Neural progenitor cell (in vitro differentiated cells): ENCODE data around the gene COPS8.

DNA sequence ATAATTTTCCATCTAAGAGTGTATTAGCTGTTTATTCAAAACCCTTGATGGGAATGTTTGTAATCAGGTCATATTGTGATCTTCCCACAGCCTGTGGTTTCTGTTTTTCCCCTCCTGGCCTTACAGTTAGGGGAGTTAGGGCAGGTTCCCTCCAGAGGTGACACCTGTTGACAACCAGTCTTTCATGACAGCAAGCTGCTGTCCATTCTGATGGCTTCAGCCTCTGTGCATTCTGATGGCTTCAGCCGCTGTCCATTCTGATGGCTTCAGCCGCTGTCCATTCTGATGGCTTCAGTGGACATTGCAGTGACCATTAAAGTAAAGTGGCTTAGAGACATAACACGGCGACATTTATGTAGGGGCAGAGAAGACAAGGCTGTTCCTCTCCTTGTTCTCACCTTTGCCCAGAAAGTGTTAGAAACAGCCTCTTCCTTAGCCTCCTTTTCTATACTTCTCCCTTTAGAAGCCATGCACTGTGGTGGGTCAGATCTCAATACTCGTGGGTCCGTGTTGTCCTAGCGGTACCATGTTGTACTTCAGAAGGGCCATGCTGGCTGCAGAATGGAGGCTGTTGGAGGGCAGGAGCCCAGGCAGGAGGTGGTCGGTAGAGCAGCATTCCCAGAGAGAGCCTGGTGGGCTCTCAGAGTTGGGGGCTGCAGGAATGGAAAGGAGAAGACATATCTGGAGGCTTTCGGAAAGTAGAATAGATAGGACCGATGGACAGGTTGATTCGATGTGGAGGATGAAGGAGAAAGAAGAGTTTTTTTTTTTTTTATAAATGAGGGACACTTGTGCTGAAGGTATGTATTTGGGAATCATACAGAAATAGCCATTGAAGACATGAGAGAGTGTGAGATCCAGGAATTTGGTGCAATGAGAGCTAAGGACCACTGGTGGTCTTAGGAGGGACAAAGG, 327.9 kb downstream of the GBX2 start:
- RAMPAGE, long total RNA = no peak

DNA sequence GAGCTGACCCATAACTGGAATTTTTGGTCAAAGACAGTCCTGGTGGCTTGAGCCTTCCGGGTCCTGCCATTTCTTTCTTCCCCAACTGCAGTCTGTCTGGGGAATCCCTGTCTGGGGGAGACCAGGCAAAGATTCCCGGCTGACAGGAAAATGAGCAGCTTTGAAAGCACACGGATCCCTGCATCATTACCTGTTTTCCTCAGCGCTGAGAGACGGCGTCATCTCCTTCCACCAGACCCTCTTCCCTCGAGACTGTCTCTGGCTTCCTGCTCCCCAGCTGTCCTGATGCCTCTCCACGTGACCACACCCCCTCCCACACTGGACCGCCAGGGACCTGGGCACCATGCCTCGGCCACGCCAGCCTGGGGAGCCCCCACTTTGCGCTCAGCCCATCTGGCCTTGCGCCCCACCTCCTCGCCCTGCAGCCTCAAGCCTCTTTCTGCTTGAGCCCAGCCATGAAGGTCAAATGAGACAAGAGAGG, 3.8 kb downstream of the IQCA1 start:
- RAMPAGE, long total RNA = no peak

GRCh38 chr2:236731853-236732641, 162.4 kb downstream of the ACKR3 start:
- RAMPAGE, long total RNA = no peak

- RAMPAGE, long total RNA = no peak
These were observed 184.0 kb downstream of the ACKR3 start for GRCh38 chr2:236753501-236754125.

DNA sequence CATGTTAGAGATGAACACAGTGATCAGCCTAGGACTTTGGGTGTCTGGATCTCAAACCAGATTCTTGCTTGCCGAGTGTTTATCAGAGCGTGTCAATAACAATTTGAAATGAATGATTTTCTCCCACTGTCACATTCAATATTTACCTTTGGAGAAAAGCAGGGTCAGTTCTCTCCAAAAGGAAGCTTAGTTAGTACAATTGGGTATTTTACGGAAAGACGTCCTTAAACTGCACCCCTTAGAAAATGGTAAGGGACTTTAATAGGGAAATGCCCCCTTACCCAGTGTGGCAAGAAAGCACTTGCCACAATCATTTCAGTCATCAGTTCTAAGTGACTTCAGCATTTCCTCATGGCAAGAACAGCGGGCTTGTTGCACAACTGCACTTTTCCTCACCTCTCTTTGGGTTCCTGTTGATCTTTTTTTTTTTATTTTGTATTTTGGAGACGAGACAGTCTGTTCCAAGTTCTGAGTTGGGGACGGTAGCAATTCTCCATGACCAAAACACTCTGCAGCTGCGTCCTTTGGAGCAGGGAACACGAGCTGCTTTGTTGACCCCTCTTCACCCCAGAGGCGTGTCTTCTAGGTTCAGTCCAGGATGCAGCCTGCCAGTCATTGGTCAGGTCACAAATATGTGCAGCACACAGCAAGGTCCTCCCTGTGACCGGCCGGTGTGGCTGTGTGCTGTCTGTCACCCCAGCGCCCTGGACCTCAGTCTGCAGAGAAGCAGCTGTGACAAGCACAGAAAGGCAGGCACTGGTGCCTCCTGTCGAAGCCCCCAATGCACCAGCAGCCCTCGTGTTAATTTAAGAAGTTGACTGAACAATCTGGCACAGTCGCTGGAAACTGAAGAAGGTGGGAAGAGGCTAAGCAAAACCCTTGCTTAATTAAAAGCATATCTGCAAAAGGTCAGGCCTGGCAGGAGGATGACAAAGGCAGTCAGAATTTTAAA, 97.0 kb upstream of the COPS8 start:
- RAMPAGE, long total RNA = no peak

DNA sequence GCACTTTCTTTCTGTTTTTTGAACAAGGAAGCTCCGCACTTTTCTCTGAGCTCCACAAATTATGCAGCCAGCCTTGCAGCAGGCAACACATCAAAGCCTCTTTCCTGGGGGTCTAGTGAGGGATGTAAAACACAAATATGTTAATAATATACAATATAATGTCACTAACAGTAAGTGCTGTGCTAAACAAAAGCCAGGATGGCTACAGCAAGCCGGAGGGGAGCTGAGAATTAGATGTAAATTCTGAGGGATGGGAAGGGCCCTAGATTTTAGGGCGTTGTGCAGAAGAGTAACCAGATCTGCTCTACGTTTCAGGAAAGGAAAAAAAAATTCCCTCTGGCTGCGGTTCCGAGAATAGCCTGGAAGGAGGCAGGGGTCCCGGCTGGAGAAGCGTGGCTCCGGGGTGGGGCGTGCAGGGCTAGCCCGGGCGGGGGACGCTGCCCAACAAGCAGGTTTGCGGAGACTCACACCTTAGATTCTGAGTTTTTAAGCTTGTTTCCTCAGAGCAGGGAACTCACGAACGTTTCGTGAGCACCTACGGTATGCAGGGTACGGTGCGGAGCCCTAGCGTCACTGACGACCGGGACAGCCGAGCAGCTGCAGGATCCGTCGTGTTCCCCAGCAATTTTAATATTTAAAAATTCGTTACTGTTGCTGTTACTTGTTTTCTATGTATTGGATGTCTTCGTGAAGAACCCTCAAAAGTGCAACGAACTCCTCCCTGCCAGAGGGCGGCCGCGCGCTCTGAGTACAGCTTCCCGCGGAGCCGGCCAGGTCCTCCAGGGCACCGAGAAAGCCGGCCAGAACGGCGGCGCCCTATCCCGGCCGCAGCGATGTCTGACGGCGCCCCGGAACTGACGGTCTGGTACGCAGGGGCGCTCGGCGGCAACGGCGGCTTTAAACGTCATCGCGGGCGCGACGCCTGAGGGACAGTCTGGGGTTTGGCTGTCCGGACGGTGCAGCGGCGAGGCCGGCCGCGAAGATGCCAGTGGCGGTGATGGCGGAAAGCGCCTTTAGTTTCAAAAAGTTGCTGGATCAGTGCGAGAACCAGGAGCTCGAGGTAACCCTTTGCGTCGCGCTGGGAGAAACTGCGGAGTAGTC, at the start of gene COPS8:
Gene COPS8, plus strand, starts transcription at position 907 of the 1,101 bp plus-strand sequence.
- RAMPAGE, long total RNA = start-site peak on the plus strand centred at position 934 of the sequence, 61 bp wide, 275 and 979 reads in 2 replicates

DNA sequence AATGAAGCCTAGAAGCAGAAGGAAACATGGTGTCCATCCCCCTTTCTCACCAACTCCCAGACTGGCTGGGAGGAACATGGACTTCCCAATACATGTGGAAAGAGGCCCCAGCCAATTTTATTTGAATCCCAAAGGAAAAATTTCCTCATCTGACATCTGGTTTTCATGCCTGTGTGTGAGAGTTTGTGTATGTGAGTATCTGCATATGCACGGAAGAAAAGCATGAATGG, 84.3 kb downstream of the COPS8 start:
- RAMPAGE, long total RNA = no peak

DNA sequence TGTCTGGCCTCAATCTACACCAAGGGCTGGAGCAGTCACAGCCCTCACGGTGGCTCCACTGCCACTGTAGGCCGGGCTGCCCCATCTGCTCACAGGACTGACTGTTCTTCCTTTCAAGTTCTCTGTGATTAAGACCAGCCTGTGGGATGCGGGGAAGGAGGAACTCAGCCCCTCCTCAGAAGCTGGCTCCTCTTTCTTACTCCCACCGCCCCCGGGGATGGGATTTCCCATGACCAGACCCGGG, 106.0 kb downstream of the COPS8 start:
- RAMPAGE, long total RNA = no peak

GRCh38 chr2:237208213-237208716, 122.6 kb downstream of the COPS8 start:
- RAMPAGE, long total RNA = no peak

DNA sequence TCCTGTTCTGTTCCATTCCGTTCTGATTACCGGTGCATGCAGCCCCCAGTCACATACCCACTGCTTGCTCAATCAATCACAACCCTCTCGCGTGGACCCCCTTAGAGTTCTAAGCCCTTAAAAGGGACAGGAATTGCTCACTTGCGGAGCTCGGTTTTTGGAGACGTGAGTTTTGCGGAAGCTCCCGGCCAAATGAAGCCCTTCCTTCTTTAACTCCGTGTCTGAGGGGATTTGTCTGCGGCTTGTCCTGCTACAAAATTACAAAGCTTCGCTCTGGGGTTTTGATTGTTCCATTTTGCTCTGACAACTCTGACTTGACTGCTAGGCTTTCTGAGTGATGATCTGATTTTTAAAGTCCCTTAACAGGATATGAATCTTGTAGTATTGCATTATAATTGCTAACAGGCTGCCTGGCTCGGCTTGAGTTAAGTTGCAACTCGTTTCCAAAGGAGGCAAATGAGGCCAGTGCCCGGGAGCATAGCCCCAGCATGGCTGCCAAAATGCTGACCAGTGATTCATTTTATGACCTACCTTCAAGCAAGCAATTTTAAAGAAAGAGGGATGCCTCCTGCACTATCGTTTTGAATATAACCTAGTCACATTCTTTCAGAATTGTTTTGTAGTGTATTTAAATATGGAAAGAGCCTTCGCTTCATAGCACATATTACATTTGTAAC, 135.5 kb downstream of the COL6A3 start:
- RAMPAGE, long total RNA = no peak

DNA sequence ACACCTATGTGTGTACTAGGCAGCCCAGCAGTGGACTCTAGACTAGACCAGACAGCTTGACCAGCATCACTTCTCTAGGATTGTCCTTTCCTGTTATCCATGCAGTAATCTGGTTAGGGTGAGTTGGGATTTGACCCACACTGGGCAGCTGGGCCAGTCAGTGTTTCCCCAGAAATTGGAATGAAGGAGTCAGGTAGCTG, 117.7 kb downstream of the COL6A3 start:
- RAMPAGE, long total RNA = no peak

GRCh38 chr2:237408023-237409468, 5.4 kb downstream of the COL6A3 start:
- RAMPAGE, long total RNA = no peak

DNA sequence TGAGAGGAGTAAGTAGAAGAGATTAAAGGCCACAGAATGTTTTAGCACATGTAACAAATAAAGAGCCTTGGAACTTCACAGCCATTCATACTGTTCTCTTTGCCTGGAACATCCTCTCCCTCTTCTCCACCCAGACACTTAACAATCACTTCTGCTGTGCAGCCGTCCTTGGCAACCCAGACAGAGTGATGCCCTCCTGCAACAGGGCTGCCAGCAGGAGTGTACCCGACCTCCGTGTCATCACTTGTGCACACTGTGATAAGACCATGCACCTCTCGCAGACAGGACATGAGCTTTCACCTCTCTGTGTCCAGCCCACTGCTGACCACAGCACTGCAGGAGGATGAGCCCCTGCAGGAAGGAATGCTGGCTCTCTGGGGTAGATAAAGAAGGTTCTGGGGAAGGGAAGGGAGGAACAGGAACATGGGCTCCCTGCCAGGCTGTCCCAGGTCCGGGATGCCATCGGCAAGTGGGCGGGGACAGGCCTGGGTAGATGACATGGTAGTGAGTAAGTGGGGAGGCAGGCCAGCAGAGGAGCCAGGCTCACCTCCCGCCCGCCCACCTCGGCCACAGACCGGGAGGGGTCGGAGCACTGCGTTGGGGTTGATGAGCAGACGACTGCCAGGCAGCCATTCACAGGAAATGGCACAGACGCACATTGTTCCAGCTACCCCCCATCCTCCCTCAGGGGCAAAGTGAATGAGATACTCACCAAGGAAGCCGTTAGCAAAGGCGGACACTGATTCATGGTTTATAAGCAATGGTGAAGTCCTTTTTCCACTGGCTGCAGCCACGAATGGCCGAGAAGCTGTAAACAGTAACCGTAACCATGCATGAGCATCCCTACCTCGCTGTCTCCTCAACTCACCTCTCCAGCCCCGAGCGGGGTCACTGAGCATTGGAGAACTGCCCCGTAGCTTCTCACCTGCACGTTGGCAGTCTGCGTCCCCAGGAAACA, 18.7 kb upstream of the COL6A3 start:
- RAMPAGE, long total RNA = no peak

GRCh38 chr2:237446031-237446611, 32.2 kb upstream of the COL6A3 start:
- RAMPAGE, long total RNA = no peak

DNA sequence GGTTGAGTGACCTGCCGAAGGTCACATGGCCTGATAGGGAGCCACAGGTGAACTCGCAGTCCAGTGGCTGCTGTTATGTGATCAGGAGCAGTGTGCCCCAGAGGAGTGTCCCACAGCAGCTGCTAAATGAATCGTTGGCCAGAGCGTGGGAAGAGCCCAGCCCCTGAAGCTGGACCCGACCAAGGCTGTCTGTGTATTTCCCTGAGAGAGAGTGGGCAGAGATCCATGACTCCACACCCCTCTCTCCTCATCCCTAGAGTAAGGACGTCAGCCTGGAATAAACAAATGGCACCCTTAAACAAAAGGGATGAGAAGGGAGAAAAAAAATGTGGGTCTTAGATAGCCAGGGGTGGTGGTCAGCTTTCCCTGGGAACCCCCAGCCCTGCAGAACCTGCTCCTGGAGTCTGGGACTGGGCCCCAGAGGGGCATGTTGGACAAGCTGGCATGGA, 26.6 kb upstream of the PRLH start:
- RAMPAGE, long total RNA = no peak

DNA sequence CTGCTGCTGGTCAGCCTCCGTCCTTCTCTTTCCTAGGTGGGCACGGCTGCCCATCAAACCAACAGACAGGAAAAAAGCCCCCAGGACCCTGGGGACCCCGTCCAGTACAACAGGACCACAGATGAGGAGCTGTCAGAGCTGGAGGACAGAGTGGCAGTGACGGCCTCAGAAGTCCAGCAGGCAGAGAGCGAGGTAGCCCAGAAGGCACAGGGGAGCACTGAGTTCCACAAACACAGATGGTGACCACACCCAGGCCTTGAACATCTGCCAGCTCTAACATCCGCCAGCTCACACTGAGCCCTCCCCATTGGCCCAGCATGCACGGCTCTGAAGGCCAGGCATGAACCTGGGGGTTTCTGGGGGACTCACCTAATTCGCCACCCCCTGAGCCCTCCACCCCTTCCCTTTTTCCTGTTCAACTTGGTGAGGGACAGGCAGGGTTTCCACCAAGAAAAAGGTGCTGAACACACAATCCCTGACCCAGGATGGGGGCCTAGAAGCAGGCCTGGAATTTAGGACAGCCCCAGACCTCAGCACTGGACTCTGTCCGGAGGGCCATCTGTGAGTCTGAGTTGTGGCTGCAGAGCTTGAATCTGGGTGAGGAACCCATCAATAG, 25.5 kb upstream of the PRLH start:
- RAMPAGE, long total RNA = no peak

- RAMPAGE, long total RNA = no peak
These were observed 2.2 kb upstream of the LRRFIP1 start for GRCh38 chr2:237625137-237625651.

GRCh38 chr2:237662541-237663190, 35.3 kb downstream of the LRRFIP1 start:
- RAMPAGE, long total RNA = no peak

GRCh38 chr2:237669386-237670267, 42.2 kb downstream of the LRRFIP1 start:
- RAMPAGE, long total RNA = no peak

- RAMPAGE, long total RNA = no peak
These were observed 62.1 kb downstream of the LRRFIP1 start for GRCh38 chr2:237689196-237690274.